Myometrial cell (primary cell): ENCODE results near the gene MICU2.

- RAMPAGE, long total RNA: no peak
Measured at GRCh38 chr13:19149789-19150021, 31.9 kb downstream of the TUBA3C start.

DNA sequence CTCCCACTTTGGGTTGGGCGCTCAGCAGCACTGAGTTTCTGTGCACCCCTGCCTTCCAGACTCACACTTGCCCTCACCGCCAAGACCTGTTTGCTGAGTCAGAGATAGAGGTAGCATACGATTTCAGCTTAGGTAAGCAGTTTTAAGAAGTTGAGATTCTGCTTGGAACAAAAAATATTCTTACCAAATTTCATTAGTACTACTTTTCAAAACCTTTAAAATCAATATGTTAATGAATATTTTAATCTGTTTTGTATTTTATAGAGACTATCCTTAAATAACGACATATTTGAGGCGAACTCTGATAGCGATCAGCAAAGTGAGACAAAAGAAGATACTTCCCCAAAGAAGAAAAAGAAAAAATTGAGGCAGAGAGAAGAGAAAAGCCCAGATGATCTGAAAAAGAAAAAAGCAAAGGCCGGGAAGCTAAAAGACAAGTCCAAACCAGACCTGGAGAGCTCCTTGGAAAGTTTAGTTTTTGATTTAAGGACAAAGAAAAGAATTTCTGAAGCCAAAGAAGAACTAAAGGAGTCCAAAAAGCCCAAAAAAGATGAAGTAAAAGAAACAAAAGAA is 12.8 kb downstream of the MPHOSPH8 start:
- RAMPAGE, long total RNA: no peak

DNA sequence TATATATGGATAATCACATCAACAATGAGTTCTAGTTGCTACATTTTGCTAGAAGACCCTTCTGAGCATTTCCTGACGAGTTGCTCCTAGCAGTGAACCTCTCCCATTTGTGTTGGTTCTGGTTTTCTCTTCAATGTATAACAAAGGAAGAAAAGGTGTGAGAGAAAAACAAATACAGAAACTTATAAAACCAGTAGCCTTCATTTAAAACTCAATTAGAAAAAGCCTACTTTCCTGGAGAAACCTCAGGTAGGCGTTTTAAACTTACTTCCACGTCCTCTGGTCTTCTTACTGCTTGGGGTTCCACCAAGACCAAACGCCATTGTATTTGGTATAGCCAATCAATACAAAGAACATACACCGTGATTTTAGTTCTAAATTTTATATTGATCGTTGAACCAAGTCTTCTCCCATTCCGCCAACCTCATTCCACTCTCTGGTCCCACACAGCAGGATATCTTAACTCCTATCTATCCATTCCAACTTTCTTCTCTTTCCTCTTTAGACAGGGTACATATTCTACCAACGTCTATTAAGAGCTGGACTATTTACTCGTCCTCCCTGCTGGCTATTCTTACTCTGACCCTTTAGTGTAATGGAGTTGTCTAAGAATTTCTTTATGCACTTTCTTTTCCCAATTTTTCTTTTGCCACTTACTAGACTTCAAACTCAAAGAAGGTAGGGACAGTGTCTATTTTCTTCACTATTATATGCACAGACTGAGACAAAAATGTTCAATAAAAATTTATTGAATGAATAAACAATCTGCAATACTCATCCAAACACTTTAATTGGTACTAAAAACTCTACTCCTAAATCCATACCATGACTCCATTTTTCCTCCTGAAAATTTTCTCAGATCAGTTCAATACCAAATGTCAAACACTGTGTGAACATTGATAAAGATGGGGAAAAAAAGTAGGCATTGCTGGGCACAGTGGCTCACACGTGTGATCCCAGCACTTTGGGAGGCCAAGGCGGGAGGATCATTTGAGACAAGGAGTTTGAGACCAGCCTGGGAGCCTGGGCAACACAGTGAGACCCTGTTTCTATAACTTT is 57.2 kb downstream of the MPHOSPH8 start:
- RAMPAGE, long total RNA: no peak

DNA sequence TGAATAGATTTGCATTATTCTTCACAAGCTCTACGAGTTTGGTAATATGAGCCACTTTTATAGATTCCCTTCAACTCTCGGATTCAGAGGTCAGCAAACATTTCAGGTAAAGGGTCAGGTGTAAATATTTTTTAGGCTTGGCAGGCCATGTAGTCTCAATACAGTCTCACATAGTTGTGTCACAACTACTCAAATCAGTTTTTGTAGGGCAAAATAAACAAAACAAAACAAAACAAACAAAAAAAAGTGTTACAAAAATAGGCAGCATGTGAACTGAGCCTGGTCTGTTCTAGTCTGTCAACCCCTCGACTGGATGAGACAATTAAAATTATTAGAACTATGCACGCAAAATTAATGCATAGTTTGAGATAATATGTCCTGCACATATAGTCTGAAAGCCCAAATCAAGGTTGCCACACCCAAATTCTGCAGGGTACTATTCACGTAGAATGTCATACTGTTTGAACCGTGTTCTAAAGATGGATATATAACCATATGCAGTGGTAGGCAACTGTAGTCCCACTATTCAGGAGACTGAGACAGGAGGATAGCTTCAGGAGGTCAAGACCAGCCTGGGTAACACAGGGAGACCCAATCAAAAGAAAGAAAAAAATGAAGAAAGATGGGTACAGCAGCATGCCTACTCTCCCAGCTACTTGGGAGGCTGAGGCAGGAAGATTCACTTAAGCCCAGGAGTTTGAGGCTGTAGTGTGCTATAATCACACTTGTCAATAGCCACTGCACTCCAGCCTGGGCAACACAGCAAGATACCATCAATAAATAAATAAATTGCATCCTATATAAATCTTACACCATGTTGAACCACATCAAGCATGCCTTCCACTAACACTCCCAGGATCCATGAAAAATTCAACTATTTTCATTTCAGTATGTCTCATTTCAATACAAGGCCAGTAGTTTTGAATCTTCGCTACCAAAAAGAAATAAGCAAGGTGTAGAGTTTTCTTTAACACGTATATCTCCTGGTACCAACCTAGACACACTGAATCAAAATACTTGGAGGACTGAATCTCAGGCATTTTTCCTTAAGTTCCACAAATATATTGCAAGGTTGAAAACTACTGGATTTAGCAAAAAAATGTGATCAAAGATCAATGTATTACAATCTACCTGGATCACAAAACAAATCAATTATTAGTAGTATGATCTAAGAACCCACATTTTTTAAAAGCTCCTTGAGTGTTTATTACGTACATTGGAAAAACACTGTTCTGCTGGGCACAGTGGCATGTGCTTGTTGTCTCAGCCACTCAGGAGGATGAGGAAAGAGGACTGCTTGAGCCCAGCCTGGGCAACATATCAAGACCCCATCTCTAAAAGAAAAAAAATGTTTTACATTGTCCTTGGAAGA is 56.9 kb downstream of the PSPC1 start:
- RAMPAGE, long total RNA: no peak

- RAMPAGE, long total RNA: no peak
Measured at GRCh38 chr13:19862311-19863189, 899 bp downstream of the ZMYM5 start.

DNA sequence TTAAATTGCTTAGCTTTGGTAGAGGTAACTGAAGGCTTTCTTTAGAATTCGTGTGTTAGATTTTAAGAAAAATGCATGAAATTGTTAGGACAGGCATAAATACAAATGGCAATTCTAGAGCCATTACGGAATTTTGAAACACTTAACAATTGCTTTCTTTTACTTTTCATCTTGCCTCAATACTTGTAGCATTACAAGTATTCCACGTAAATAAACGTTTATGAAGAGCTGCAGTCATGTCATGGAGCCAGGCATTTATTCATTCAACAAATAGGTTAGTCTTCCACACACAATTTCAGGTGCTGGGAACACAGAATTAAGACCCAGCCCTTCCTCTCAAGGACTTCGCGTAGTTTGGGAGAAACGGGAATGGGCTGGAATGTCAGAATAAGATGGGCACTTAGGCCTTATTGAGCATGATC is 69.9 kb downstream of the GJA3 start:
- RAMPAGE, long total RNA: no peak

- RAMPAGE, long total RNA: no peak
Measured at GRCh38 chr13:20137653-20138027, 23.2 kb downstream of the GJA3 start.

- RAMPAGE, long total RNA: no peak
Measured at GRCh38 chr13:20559964-20560292, 7.0 kb upstream of the IFT88 start.

DNA sequence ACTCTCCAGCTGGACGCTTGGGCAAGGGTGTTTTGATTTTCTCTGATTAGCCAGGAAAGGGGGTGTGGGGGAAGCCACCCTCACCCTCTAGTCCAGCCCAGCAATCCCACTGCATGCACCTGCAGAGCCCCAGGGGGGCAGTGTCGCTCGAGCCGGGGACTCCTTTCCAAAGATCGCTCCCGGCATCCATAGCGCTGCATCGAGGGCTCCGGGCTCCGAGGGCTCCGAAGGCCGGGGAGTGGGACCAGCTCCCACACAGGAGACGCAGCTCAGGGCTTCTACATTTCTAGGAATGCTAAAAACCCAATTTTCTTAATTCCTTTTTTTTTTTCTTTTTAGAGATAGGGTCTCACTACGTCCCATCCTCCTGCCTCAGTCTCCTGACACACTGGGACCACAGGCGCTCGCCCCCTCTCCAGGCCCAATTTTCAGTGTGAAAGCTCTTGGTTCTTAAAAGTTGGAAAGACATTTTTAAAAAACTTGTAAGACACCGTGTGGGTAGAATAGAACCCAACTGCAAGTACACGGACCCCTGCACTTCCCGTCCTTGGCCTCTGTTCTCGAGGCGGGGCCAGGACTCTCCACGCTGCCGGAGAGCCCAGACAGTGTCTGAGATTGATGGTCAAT is 38.3 kb downstream of the LATS2 start:
- RAMPAGE, long total RNA: no peak

GRCh38 chr13:21043756-21044434 is 17.5 kb downstream of the LATS2 start:
- RAMPAGE, long total RNA: no peak

DNA sequence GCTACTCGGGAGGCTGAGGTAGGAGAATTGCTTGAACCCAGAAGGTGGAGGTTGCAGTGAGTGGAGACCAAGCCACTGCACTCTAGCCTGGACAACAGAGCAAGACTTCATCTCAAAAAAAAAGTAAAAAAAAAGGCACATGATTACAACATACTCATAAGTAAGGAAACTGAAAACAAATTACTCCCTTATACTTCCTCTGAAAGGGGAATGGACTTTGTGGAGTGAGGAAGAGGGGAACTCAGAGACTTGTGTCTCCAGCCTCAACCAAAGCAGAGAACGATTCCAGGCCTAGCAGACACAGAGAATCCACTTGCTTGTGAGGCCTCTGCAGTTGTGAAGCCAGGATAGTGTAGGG is 4.3 kb upstream of the LATS2 start:
- RAMPAGE, long total RNA: no peak

DNA sequence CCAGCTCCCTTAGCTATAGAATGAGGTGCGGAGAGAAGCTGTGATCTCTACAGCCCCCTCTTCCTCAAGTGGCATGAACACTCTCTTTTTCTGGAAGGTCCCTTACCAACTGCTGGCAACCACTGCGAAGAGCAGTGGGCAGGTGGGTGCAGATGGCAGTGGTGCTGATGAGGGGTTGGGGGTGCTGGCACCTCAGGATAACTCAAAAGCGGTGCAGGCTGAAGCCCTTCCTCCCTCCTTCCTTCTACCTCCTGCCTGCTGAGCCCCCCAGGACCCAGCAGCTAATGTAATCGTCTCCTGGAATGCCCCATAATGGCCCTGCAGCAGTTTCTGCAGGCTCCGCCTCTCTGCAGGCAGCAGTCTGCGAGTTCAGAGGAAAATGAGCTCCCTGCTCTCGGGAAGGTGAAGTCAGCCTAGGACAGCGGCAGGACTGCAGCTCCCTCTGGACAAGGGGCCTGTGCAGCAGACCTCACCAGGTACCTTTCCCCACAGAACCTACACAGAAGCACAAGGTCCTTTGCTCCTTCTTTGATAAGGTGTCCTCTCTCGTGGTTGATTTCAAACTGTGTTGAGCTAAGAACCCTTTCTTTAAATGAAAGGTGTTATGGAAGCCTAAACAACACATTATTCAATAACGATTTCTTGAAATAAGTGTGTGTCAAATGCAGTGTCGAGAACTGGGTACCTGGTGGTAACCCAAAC is 130.9 kb downstream of the ZDHHC20 start:
- RAMPAGE, long total RNA: no peak

DNA sequence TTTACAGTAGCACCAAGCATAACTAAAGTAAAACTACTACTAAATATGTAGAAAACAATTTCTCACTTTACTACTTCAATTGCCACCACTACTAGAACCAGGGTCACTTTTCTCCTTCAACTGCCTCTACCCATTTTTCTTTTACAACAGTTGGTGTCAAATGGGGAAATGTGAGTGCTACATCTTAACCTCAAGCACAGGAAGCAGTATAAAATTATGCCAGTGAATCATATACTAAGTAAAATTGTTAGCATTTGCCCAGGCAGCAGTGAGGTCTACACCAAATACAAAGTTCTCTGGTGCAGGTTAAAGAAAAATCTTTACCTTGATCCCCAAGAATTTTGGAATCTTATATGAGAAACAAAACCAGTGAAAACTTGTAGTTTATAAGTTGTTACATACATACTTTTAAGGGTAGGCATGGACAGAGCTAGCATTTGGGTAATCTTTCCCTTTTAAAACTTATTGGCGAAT is 24.0 kb downstream of the MICU2 start:
- RAMPAGE, long total RNA: no peak

DNA sequence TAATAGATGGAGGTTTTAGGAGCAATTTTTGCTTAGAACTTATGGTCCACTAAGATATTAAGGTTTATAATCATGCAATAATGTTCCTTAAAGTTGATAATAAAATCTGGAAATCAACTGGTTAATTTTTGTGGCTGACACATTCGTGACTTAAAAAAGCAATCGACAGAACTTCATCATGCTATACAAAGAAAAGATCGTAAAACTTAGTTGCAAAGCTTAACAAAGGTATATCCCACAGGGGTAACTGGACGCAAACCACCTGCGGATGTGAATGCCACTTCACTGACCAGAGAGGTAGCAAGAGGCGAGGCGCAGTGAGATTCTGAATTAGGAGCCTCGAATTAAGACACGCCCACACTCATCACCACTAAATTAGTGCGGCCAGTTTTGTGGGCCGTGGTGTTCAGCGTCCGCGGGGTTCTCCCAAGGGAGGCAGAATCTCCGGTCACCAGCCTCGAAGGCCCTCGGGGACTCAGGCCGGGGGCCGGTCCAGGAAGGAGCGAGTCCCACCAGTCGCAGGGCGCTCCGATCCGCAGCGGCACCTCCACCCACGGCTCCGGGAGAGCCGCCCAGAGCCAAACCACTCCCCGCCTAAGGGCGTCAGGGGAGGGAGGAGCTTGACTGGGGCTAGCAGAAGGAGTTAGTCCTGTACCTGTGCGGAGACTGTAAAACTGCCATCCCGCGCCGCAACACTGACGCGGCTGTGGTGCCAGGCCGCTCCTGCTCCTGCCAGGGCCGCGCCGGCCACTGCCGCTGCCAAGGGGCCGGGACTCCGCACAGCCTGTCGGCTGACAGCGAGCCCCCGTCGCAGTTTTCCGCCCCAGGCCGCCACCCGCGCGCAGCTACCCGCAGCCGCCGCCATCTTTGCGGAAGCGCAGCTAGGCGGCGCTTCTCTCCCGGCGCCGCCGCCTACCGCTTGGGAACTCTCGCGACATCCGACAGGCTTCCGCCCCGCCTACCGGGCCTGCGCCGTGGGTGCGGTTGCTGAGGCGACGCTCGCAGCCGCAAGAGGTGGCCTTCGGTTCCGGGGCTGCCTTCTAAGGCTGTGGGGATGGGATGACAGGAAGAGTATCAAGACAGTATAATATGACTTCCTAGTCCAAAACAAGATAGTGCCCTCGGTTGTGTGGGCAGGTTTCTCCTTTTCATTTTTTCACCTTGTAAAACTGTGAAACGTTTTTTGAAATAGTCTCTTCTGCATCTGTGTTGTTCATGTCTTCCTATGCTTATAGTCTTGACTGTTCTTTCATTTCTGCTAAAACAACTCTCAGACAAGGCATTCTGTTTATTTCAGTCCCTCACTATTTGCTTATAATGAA is at the start of gene MICU2:
MICU2 (minus strand) TSS at position 887 of the 1,322 bp plus-strand sequence.
- RAMPAGE, long total RNA: no peak

GRCh38 chr13:21675085-21676139 is 4.5 kb downstream of the FGF9 start:
- RAMPAGE, long total RNA: no peak

- RAMPAGE, long total RNA: no peak
Measured at GRCh38 chr13:22428082-22428548, 752.7 kb upstream of the SGCG start.

DNA sequence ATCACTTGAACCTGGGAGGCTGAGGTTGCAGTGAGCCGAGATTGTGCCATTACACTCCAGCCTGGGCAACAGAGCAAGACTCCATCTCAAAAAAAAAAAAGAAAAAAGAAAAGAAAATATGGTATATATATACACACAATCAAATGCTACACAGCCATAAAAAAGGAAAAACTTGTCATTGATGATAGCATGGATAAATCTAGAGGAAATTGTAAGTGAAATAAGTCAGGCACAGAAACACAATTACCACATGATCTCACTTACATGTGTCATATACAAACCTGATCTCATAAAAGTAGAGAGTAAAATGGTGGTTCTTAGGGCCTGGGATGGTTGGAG is 396.0 kb upstream of the SGCG start:
- RAMPAGE, long total RNA: no peak

- RAMPAGE, long total RNA: no peak
Measured at GRCh38 chr13:23330773-23331563, 102.5 kb downstream of the SACS start.

DNA sequence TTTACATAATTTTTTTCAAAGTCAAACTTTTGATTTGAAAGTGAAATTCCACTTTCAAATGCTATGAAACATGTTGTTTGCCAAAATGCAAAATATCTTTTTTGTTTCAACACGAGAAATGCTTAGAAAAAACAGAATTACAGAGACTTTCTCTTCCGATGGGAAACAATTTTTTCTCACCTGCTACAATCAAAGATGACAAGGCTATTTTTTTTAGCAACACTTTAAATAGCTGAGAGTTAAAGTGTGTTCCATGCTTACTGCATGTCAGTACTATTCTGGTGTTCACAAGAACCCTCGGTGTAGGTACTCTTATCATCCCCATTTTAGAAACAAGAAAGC is 9.1 kb upstream of the TNFRSF19 start:
- RAMPAGE, long total RNA: no peak

DNA sequence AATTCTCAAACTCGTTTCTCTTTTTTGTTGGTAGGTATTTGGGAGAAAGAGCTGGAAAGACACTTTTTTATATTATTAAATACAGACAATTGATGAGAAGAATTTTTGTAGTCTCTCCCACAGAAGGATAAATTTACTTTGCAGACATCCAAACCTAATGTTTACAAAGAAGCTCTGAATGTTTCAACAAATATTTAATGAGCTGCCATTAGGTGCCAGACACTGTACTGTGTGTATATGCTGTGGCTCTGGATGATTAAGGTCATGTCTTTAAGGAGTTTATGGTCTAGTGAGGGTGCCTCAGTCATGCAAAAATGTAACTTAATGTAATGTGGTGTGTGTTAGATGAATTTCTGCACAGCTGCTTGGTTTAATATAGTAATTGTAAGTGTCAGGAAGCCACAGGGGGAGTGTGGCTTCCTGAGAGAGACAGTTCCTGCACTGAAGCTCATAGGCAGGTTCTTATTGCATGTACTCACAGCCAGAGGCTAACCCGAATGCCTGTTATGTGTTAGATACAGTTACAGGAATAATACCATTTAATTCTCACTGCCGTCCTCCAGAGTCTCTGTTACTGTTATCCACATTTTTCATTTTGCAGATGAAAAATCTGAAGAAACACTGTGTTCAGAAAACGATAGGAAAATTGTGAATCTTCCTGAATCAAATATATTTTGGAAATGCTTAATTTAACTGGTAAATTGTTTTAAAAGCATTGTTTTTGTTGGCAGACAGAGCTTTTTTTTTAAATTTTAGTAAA is 43.3 kb downstream of the SPATA13 start:
- RAMPAGE, long total RNA: no peak